Metastatic Liver Carcinoma in the Lung (tissue), 2 donors: ENCODE measurements around a stretch of chr1.

- PRO-cap, 2 experiments = no peak in any of the 2 experiments
These were observed 496 bp upstream of the RABGGTB start for GRCh38 chr1:75785588-75785932.

DNA sequence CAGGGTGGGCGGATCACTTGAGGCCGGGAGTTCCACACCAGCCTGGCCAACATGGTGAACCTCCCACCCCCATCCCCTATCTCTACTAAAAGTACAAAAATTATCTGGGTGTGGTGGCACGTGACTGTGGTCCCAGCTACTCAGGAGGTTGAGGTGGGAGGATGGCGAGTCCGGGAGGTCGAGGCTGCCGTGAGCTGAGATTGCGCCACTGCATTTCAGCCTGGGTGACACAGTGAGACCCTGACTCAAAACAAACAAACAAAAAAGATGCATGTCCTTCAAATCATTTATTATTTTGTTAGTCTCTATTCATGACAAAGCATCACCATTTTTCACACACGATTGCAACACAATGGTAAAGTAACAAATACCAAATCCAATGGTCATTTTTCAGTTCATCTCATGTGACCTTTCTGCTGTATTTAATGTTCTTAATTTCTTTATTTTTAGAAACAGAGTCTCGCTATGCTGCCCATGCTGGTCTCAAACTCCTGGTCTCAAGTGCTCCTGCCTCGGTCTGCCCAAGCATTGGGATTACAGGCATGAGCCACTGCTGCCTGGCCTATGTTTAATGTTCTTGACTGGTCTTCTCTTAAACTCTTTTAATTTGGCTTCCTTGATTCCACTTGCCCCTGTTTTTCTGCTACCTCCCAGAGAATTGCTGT is 1.1 kb downstream of the MSH4 start:
- PRO-cap, 2 experiments = no peak in any of the 2 experiments

GRCh38 chr1:76115728-76116274 is 41.3 kb downstream of the ST6GALNAC3 start:
- PRO-cap, 2 experiments = no peak in any of the 2 experiments

GRCh38 chr1:76153976-76154518 is 79.5 kb downstream of the ST6GALNAC3 start:
- PRO-cap, 2 experiments = no peak in any of the 2 experiments

DNA sequence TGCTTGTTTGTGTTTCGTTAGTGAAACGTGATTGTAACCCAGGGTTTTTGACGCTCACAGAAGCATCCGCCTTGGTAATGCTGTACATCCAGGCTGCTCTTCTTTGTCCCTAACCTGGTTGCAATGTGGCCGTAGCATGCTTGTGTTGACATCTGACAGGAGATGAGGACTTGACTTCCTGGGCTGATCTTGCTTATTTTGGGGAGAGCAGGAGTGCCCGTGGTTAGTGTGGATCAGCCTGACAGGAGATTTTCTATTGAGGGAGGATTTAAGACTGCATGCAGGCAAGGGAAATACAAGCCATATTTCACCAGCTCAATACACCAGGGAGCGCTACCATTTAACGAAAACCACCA is 80.0 kb downstream of the ST6GALNAC3 start:
- PRO-cap, 2 experiments = no peak in any of the 2 experiments

DNA sequence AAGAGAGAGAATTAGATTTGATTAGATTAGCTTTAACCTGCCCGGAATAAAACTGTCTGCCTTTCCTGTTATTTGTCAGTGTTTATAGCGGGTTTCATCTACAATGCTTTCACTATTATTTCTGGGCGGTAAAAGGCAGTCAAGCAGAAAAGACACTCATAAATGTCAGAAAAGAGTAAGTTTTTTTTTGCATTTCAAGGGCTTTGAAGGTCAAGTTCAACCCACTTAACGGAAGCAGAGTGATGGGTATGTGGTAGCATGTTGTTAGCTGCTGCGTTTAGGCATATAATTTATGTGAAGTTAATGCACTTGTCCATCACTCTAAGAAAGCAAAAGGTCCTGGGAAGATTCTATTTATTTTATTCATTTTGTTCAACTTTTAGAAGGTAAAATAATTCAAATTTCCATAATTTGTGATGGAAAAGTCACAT is 220.0 kb downstream of the ST6GALNAC3 start:
- PRO-cap, 2 experiments = no peak in any of the 2 experiments

GRCh38 chr1:76353437-76353742 is 278.8 kb downstream of the ST6GALNAC3 start:
- PRO-cap, 2 experiments = no peak in any of the 2 experiments

DNA sequence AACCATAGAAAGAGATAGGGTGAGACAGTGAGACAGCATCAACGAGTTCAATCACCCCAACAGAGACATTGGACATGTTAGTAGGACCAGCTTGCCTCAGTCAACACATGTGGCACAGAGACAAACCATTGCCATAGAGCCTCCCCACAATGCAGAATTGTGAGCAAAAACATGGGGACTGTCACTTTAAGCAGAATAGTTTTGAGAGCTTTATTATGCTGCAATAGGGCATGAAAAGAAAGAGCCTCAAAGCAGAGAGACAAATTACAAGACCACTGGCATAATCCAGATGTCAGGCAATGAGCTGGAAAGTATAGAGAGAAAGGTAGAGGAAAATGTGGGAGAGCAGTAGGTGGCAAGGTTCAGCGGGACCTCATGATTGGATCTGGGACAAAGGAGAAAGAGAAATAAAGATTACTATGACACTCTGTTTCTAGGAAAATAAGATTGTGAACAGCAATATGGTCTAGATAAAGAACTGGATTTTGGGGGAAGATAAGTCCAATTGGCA is 393.2 kb upstream of the ST6GALNAC5 start:
- PRO-cap, 2 experiments = no peak in any of the 2 experiments

DNA sequence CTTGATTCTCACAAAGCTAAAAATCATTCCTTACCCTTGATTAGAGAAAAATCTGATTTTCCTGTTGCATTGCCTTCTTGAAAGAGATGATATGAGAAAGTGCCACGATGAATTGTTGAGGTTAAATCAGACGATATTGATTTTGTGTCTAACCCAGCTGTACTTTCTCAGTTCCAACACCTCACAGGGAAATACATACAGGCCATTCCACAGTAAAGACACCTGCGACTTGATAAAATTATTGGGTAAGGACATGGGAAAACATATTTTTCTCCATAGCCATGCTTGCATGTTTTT is 255.5 kb upstream of the ST6GALNAC5 start:
- PRO-cap, 2 experiments = no peak in any of the 2 experiments

- PRO-cap, 2 experiments = no peak in any of the 2 experiments
These were observed 1.8 kb upstream of the AK5 start for GRCh38 chr1:77279908-77280439.

DNA sequence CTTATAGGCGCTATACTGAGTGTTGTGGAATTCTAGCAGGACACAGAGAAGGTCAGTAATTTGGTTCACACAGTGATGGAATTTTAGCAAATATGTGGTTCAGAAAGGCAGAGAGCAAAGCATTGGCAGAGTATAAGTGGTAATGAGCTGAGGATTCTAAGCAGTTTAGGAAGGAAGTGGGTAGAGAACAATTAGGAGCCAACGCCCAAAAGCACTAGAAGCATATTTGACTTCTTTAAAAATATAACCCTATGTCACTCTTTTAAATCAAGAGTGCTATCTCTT is 149.5 kb downstream of the AK5 start:
- PRO-cap, 2 experiments = no peak in any of the 2 experiments

- PRO-cap, 2 experiments = no peak in any of the 2 experiments
These were observed 186.7 kb downstream of the AK5 start for GRCh38 chr1:77468438-77468980.

GRCh38 chr1:77531749-77532340 is 150.6 kb downstream of the ZZZ3 start:
- PRO-cap, 2 experiments = no peak in any of the 2 experiments

- PRO-cap, 2 experiments = no peak in any of the 2 experiments
These were observed 43.1 kb downstream of the ZZZ3 start for GRCh38 chr1:77639346-77639679.

DNA sequence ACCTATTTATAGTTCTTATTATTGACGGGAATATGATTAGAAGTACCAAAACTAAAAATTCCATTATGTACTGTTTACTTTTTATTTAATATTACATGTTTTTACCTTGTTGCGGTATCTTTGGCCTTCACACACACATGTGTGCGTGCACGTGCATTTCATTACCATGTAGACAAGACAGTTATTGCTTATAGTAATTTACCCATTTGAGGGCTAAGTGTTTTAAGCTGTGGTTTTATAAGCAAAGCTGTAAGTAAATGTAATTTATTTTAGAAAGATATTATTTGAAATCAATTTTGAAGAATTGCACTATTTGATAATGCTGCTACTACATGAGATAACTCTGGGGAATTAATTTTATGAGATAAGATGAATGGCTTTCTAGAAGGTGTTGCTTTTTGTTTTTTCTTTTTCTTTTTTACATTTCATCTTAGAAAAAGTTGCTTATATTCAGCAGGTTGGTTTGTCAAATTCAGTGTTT is 11.0 kb upstream of the NEXN start:
- PRO-cap, 2 experiments = no peak in any of the 2 experiments

GRCh38 chr1:77917907-77918379 is 29.5 kb downstream of the NEXN start:
- PRO-cap, 2 experiments = no peak in any of the 2 experiments

DNA sequence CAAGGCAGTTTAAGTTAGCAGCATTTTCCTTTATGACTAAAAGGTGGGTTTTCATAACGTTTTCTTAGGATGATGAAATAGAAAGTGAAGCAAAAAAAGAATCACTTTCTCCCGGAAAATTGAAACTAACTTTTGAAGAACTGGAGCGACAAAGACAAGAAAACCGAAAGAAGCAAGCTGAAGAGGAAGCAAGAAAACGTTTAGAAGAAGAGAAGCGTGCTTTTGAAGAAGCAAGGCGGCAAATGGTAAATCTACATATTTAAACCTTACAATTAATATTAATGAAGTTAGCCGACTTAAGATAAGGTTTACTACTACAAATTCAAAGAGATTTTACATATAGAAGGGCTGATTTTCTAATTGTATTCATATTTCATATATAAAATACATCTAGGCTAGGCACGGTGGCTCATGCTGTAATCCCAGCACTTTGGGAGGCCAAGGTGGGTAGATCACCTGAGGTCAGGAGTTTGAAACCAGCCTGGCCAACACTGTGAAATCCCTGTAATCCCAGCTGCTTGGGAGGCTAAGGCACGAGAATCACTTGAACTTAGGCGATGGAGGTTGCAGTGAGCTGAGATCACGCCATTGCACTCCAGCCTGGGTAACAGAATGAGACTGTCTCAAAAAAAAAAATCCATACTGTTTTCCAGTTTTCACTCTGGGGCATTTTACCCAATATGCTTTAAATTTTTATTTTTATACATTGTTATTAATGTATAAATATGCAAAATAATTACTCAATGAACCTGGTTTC is 38.4 kb downstream of the NEXN start:
- PRO-cap, 2 experiments = no peak in any of the 2 experiments

DNA sequence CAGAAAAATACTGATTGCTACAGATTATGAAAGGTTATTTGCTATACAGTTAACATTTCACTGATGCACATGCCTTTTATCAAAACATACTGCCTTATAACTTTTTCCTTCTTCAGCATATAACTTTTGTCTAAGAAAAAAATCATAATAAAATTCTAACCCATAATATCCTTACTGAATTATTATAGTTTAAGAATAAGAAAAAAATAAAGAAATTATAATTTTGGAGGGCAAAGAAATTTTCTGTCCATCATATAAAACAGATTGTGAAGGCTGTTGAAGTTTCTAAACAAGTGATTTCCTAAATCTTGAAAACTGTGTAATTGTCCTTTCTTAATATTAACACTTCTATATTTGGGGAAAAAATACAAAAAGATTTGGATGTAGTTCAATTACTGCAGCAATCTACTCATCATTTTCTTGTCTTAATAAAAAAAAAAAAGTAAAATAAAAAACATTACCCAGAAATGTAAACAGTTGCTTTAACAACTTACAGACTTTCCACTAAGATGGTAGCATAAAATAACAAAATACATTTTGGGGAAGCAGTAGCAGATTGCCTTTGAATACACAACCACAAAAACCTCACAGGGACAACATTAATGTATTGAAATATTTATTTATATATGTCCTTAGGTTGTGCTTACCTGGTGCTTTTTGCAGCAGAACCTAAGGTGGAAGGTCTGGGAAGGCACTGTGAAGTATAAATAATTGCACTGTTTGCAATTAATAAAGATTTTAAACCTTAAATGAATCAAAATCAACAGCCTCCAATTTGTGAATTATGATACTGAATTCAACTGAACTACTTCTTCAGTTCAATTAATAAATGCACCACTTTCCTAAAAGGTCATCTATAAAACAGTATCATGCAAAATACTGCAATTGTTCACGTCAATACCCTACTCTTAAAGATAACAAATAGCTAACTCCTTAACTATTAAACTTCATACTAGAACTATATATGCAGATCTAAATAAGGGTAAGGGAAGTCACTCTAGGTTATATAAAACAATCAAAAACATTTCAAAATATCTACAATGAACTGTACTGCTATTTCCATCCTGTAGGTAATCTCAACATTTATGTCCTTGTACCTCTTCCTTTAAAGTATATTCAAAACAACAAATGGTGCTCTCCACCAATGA is 32.6 kb downstream of the FUBP1 start:
- PRO-cap, 2 experiments = no peak in any of the 2 experiments

GRCh38 chr1:78068667-78069326 is 23.0 kb downstream of the GIPC2 start:
- PRO-cap, 2 experiments = no peak in any of the 2 experiments

- PRO-cap, 2 experiments = peak in 1 of 2 experiments; most common minus-strand start chr1:78250357 (in 1)
These were observed 204.6 kb downstream of the GIPC2 start for GRCh38 chr1:78250261-78250943.